Stomach (tissue), 7 donors: ENCODE results near the genes RTN4RL1, TSR1 and SGSM2.

DNA sequence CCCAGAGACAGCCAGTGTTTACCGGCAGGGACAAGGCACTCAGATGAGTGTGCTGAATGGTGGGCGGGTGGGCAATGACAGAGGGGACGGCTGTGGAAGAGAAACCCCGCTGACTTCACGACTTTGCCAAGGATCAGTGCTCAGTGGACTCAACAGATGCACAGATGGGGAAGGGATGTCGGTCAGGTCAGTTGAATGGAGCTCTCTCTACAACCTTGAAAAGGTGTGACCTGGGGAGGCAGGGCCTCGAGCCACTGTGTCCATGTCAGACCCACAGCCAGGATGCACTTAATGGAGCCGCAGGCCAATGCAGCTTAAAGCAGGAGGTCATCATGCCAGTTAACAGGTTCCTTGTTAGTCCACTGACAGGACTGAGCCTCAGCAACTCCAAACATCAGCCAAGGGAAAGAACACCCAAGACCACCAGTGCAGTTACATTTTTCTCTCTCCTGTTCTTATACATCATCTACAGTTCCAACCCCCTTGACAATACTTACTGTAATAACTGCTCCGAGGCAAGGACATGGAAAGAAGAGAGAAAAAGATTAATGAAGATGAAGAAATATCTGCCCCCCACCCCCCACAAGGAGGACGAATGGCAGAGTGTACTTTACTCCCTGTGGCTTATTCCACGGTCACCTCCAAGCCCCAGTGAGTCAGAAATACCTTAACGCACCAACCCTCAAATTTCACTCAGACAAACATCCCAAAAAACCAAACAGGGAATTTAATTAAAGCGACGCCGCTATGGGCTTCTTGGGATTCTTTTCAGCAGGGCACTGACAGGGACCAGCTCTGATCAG, 19.9 kb downstream of the PITPNA start:
- PRO-cap = no peak
- RAMPAGE, long total RNA, 5 experiments = no peak in any of the 5 experiments
- RRBS = no CpG with 5 or more reads among the region's 15 CpGs

GRCh38 chr17:1553544-1554239, 8.9 kb downstream of the PITPNA start:
- PRO-cap = no peak
- RAMPAGE, long total RNA, 5 experiments = no peak in any of the 5 experiments
- RRBS = 100% methylated on average over 1 of the region's 11 CpGs

- PRO-cap = unidirectional peak, plus-strand start at chr17:1606720
- RAMPAGE, long total RNA, 5 experiments = no peak in any of the 5 experiments
- RRBS = 58% methylated on average over 11 of the region's 20 CpGs
These were observed 22.2 kb downstream of the SLC43A2 start for GRCh38 chr17:1606495-1606808.

GRCh38 chr17:1676407-1676881, 8.2 kb downstream of the PRPF8 start:
- PRO-cap = no peak
- RAMPAGE, long total RNA, 5 experiments = no peak in any of the 5 experiments
- RRBS = no CpG with 5 or more reads among the region's 14 CpGs

DNA sequence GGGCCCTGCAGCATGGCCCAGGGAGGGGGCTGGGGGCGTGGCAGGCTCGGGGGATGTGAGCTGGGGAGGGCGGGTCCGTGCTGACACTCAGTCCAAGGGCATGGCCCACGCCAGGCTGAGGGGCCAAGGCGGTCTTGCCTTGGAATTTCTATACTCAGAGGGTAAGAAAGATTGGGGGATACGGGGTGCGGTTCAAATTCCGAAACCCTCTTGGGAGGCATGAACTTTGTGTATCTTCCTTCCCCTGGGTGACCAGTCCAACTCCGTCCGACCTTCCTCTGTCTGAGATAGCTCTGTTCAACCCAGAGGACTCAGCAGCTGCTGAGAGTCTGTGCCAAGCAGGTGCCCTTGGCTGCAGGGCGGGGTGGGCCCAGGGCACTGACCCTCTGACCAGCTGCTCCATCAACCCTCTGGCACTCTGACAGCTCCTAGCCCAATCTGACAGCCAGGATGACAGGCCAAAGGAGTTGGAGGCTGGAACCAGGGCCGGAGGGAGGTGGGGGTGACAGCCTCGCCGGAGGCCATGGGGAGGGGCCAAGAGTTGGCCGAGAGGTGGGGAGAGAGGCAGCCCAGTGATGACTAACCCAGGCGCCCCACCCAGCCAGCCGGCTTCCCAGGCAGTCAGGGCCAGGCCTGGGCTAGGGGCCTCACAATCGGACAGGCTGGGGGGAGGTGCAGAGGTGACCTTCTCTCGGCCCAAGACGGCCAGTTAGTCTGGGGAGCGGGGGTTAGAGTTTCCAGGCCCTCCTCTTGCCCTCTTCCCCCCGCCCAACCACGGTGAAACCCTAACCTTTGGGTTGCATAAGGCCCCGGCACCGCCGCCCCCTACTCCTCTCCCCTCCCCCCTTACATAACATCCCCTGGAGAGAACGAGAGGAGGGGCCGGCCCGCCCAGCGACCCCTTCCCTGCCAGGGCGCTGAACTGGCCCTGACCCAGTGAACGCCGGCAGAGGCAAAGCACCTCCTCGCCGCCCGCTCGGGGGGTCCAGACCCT, 4.9 kb upstream of the TLCD2 start:
- PRO-cap = bidirectional peak, plus-strand start at position 90 of the sequence, minus-strand start outside the sequence; bidirectional peak, plus-strand start at position 624 of the sequence, minus-strand start at position 440 of the sequence; bidirectional peak, plus-strand start at position 939 of the sequence, minus-strand start at position 899 of the sequence
- RAMPAGE, long total RNA, 5 experiments = start-site peak on the minus strand in 1 of 5 experiments, centred at position 462 of the sequence, 22 reads per replicate
- RRBS = 1% methylated on average over 15 of the region's 38 CpGs

GRCh38 chr17:1723753-1724177, 739 bp upstream of the WDR81 start:
- PRO-cap = no peak
- RAMPAGE, long total RNA, 5 experiments = no peak in any of the 5 experiments
- RRBS = no CpG with 5 or more reads among the region's 17 CpGs

GRCh38 chr17:1843764-1844382, 14.1 kb downstream of the RPA1 start:
- PRO-cap = no peak
- RAMPAGE, long total RNA, 5 experiments = start-site peak on the plus strand in 1 of 5 experiments, at chr17:1843967-1844473 at its widest, 8 reads per replicate
- RRBS = no CpG with 5 or more reads among the region's 14 CpGs

GRCh38 chr17:1890929-1891424, 61.2 kb downstream of the RPA1 start:
- PRO-cap = no peak
- RAMPAGE, long total RNA, 5 experiments = no peak in any of the 5 experiments
- RRBS = no CpG with 5 or more reads among the region's 10 CpGs

DNA sequence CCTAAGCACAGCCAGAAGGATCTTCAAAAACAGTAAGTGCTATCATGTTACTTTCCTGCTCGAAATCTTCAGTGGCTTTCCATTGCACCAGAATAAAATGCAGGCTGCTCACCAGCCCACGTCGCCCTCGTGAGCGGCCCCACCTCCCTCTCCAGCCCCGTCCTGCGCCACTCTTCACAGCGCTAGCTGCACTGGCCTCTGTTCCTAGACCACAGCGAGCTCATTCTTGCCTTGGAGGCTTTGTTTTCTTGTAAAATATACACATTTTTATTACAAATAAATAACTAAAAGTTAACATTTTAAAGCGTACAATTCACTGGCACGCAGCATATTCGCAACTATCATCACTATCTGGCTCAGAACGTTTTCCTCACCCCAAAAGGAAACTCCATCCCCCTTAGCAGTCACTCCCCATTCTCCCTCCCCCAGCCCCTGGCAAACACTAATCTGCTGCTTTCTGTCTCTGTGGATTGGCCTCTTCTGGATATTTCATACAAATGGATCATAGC, 64.8 kb downstream of the RTN4RL1 start:
- PRO-cap = no peak
- RAMPAGE, long total RNA, 5 experiments = no peak in any of the 5 experiments
- RRBS = no CpG with 5 or more reads among the region's 13 CpGs

DNA sequence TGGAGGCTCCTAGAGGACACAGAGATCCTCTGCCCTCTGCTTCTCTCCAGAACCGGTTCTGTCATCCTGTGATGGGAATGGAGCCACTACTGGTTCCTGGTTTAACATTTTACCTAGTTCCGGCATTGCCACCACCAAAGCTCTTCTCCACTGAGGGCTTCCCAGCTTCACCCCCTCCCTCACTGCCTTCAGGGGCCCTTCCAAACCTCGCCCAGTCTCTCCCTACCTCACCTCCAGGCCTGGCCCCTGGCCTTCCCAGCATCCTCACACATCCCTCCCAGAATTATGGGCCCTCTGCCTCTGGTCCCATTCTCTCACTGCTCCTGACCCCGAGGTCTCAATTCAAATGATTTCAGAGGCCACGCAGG, 58.5 kb downstream of the RTN4RL1 start:
- PRO-cap = no peak
- RAMPAGE, long total RNA, 5 experiments = no peak in any of the 5 experiments
- RRBS = 60% methylated on average over 1 of the region's 5 CpGs

DNA sequence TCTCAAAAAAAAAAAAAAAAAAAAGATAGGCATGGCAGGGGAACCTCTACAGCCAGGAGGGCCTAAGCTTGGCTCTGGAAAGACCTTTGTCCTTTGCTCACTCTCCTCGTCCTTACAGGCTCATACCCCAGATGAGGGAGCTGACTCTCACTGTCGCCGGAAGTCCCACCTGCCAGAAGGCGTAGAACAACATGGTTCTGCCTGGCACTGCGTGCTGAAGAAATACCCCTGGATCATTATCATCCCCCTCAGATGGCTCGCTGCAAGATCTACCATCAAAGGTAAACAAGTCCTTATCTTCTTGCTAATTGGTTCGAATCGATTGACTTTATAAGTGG, 29.7 kb downstream of the RTN4RL1 start:
- PRO-cap = no peak
- RAMPAGE, long total RNA, 5 experiments = no peak in any of the 5 experiments
- RRBS = no CpG with 5 or more reads among the region's 8 CpGs

GRCh38 chr17:1997730-1998769, 27.1 kb downstream of the RTN4RL1 start:
- PRO-cap = bidirectional peak, plus-strand start at chr17:1998231, minus-strand start at chr17:1998089
- RAMPAGE, long total RNA, 5 experiments = no peak in any of the 5 experiments
- RRBS = 5% methylated on average over 85 of the region's 109 CpGs

DNA sequence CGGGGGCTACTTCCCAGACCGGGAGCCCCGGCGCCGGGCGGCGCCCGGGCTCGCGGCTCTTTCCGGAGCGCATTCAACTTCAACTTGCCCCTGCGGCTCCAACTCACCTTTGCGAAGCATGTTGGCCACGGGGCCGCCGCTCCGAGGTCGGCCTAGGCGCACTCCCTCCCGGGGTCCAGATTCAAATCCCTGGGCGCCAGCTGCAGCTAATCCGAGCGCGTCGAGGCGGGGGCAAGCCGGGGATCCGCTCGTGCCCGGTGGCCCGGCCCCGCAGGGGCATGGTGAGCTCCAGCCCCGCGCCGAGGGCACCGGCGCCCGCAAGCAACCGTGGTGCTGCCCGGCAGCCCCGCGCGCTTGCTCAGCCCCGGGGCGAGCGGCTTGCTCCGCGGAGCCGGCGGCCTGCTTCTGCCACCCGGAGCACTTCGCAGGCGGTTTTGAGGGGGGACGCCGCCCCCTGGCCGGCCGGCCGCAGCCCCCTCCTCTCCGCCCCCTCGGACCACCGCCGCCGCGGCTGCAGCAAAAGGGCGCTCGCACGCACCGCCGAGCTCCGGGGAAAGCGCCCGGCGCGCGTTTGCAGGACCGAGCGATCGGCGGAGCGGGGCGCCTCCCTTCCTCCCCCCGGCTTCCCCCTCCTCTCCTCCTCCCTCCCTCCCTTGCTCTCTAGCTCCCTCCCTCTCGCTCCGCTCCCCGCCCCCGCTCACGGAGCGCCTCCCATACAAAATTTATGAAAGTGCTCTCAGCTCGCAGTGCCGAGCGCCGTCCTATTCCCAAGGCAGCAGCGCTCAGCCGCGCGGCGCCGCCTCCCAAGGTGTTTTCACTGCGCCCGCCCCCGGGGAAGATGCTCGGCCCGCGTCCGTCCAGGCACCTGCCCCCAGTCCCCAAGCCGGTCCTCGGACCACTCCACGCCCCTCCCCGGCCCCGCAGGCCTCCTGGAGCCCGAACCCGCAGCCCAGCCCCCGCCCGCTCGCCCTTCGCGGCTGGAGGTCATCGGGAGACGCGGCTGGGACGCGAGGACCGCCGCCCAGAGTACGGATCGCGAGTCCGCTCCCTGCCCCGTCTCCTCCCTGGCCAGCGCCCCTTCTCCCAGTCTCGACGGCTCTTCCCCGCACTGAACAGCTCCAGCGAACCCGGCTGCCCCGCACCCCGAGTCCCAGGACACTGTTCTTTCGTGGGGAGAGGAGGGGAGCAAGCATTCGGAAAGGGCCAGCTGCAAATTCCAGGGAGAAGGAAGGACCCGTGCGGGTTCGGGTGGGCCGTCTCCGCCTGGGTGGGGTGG, at the start of gene RTN4RL1:
RTN4RL1 (minus strand) TSS at position 589 of the 1,276 bp plus-strand sequence.
- PRO-cap = no peak
- RAMPAGE, long total RNA, 5 experiments = no peak in any of the 5 experiments
- RRBS = 2% methylated on average over 54 of the region's 145 CpGs

GRCh38 chr17:2027658-2028024, 2.3 kb upstream of the DPH1 start:
- PRO-cap = no peak
- RAMPAGE, long total RNA, 5 experiments = no peak in any of the 5 experiments
- RRBS = no CpG with 5 or more reads among the region's 7 CpGs

DNA sequence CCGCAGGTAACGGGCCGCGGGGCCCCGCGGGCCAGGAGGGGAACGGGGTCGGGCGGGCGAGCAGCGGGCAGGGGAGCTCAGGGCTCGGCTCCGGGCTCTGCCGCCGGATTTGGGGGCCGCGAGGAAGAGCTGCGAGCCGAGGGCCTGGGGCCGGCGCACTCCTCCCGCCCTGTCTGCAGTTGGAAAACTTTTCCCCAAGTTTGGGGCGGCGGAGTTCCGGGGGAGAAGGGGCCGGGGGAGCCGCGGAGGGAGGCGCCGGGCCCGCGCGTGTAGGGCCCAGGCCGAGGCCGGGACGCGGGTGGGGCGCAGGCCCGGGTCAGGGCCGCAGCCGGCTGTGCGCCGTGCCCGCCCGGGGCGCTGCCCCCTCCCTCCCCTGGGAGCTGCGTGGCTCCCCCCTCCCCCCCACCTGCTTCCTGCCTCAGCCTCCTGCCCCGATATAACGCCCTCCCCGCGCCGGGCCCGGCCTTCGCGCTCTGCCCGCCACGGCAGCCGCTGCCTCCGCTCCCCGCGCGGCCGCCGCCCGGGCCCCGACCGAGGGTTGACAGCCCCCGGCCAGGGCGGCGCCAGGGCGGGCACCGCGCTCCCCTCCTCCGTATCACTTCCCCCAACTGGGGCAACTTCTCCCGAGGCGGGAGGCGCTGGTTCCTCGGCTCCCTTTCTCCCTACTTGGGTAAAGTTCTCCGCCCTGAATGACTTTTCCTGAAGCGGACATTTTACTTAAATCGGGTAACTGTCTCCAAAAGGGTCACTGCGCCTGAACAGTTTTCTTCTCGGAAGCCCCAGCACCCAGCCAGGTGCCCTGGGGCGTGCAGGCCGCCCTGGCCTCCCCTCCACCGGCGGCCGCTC, 941 bp downstream of the HIC1 start:
- PRO-cap = bidirectional peak, plus-strand start at position 465 of the sequence, minus-strand start at position 175 of the sequence
- RAMPAGE, long total RNA, 5 experiments = no peak in any of the 5 experiments
- RRBS = 8% methylated on average over 45 of the region's 88 CpGs

- PRO-cap = bidirectional peak, plus-strand start at chr17:2064759, minus-strand start at chr17:2064749
- RAMPAGE, long total RNA, 5 experiments = start-site peak on the minus strand in 1 of 5 experiments, at chr17:2065155-2065776 at its widest, 9 reads per replicate
- RRBS = no CpG with 5 or more reads among the region's 32 CpGs
These were observed 9.9 kb downstream of the HIC1 start for GRCh38 chr17:2064293-2065748.

GRCh38 chr17:2088521-2088942, 33.6 kb downstream of the HIC1 start:
- PRO-cap = no peak
- RAMPAGE, long total RNA, 5 experiments = no peak in any of the 5 experiments
- RRBS = no CpG with 5 or more reads among the region's 2 CpGs

DNA sequence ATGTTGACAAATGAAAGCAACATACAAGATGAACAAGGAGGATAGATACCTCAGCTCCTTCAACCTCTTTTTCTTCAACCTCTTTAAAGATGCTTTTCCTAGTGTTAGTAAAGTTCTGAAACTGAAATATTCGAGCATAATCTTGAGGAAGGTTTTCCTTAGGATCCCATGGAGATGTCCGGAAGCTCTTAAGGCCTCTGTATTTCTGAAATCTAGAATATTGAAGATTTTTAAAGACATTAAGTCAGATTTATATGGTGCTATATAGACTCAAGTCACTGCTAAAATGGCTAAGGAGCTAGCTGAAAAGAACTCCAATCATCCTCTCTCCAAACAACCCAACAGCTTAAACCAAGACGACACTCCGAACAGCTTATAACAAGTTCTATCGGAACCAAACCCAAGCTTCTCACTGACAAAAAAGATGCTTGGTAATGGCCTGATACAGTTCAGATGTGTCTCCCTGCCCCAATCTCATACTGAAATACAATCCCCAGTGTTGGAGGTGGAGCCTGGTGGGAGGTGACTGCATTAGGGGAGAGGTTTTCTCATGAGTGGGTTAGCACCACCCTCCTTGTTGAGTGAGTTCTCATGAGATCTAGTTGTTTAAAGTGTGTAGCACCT, 5.2 kb downstream of the TSR1 start:
- PRO-cap = no peak
- RAMPAGE, long total RNA, 5 experiments = start-site peak on the minus strand in 1 of 5 experiments, centred at position 126 of the sequence, 7 reads per replicate
- RRBS = no CpG with 5 or more reads among the region's 5 CpGs

GRCh38 chr17:2336241-2336808, at the start of gene TSR1:
Gene TSR1 (minus strand): TSS chr17:2336457.
- PRO-cap = bidirectional peak, plus-strand start at chr17:2336494, minus-strand start at chr17:2336457
- RAMPAGE, long total RNA, 5 experiments = start-site peak on the plus strand in 1 of 5 experiments, at chr17:2336512-2336553 at its widest, 8 reads per replicate; start-site peak on the minus strand in 4 of 5 experiments, at chr17:2336344-2336563 at its widest, 67 to 98 reads per replicate
- RRBS = 2% methylated on average over 9 of the region's 42 CpGs

DNA sequence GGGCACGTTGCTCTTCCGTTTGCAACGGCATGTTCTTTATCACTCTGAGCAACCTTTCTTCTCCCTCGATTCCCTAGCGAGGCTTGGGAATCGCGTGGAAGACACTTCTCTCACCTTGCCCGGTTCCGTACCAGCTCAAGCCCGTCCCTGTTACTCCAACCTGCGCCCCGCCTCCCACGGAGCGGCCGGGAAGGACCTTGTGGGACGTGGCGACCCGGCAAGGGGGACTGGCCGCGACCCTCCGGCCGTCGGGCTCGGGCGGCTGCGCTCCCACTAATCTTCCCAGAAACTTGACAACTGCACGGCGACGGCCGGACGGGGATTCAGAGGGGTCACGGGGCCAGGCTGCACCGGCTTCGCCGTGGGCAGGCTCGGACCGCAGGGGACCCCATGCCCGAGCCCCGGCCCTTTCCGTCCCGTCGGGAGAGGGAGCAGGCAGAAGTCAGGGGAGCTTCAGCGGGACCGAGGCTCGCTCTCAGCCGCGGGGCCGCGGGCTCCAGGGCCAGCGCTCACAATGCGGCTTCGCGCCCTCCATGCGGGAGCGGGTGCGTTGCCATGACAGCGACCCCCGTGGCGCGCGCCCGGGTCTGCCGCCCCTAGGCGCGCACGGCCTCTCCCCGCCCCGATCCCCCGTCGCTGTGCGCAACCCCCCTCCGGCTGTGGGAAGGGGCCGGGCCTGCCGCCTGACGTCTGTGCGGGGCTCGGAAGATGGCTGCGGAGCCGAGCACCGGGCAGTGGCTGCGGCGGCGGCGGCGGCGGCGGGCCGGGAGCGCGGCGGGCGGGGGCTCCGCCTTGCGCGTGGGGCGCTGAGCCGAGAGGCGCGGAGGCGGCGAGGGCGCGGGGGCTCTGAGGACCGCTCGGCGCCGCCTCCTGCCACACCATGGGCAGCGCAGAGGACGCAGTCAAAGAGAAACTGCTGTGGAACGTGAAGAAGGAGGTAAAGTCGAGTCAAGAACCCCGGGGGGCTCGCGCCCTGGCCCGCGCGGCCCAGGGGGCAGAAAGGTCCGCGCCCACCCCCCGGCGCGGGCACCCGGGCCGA, at the start of gene SGSM2:
SGSM2 (plus strand) TSS at position 693 of the 1,039 bp plus-strand sequence.
- PRO-cap = bidirectional peak, plus-strand start at position 707 of the sequence, minus-strand start at position 638 of the sequence
- RAMPAGE, long total RNA, 5 experiments = start-site peak on the plus strand in 4 of 5 experiments, centred at positions 179 to 843 of the sequence, 5 to 45 reads per replicate
- RRBS = 2% methylated on average over 59 of the region's 124 CpGs